ENCODE data around the gene ARL16.

- RRBS, 2 experiments: 62 to 72% methylated on average over 4 of the region's 33 CpGs
CAGE:
- cytosol, long polyA minus RNA: no peak
- cytosol, long polyA plus RNA: no peak
- long polyA plus RNA: no peak
- nucleus, long polyA minus RNA: no peak
- nucleus, long polyA plus RNA: no peak
These were observed 16.3 kb upstream of the PVALEF start for GRCh38 chr17:81148656-81149675.

- RRBS, 2 experiments: 95 to 98% methylated on average over 4 of the region's 33 CpGs
CAGE:
- cytosol, long polyA minus RNA: no peak
- cytosol, long polyA plus RNA: no peak
- long polyA plus RNA: no peak
- nucleus, long polyA minus RNA: no peak
- nucleus, long polyA plus RNA: no peak
These were observed 26.4 kb upstream of the AATK start for GRCh38 chr17:81192243-81192942.

DNA sequence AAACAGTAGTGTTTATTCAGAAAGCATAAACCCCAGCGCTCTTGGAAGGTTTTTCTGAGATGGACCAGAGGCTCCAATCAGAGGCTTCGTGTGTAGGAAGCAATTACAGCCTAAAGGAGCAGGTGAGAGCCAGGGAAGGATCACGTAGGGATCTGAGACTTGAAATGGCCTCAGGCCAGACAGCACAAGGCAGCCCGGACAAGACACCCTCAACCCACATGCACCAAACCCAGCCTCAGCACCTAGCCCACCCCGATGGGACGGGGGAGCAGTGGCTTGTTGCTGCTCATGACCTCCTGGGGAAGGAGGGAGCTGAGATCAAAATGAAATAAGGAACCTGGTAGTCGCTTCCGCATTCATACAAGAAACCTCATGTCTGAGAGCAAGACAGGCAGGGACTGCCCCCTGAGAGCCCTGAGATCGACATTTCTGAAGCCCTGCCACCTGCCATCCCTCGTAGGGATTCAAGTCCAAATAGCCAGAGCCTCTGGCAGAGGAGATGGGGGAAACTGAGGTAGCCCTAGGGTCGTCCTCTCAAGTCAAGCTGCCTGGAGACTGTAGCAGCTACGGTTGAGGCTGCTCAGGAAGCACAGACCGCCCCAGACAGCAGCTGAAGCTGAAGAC, 5.6 kb upstream of the CEP131 start:
- RRBS, 2 experiments: no CpG with 5 or more reads among the region's 13 CpGs
CAGE:
- cytosol, long polyA minus RNA: no peak
- cytosol, long polyA plus RNA: no peak
- long polyA plus RNA: no peak
- nucleus, long polyA minus RNA: no peak
- nucleus, long polyA plus RNA: no peak

DNA sequence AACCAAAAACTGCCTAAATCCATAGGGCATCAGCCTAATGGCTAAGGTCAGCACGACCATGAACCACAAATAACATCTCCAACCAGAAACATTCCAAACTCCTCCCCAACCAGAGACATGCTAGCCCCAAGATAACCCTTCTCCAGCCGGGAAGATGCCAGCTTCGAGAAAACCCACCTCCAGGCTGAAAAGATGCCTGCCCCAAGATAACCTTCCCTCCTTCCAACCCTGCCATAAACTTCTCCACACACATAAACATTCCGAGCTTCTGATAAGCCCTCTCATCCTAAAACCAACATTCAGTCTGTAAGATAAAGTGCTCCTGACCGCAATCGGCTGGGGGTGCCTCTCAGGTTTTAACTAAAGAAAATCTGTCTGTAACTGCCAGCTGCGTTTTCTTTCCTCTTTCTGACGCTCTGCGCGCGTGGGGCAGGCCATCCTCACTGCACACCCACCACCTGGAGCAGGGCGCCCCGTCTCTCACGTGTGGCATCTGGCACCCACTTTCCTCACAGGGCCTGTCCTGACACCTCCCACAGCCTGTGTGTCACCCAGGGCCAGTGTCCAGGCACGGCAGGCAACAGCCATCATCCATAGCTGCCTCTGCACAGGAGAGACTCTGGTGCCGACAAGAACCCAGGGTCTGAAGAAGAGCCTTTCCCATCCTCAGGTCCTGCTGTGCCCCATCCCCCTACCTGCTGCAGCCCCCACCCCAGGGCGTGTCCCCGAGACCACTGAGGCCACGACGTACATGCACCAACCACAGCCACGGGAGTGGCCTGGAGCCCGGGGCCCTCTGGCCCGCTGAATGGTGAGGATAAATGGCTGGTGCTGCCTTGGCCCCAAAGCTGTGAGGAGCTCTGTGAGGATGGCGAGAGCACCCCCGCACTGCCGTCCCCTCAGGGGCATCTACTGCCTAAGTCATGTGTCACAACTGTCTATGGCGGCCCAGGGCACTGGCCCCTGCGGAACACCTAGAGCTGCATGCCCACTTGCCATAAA, 3.7 kb downstream of the TEPSIN start:
- RRBS, 2 experiments: no CpG with 5 or more reads among the region's 28 CpGs
CAGE:
- cytosol, long polyA minus RNA: no peak
- cytosol, long polyA plus RNA: no peak
- long polyA plus RNA: no peak
- nucleus, long polyA minus RNA: no peak
- nucleus, long polyA plus RNA: no peak

GRCh38 chr17:81249199-81249706, 10.1 kb downstream of the NDUFAF8 start:
- RRBS, 2 experiments: no CpG with 5 or more reads among the region's 5 CpGs
CAGE:
- cytosol, long polyA minus RNA: no peak
- cytosol, long polyA plus RNA: no peak
- long polyA plus RNA: no peak
- nucleus, long polyA minus RNA: no peak
- nucleus, long polyA plus RNA: no peak

- RRBS, 2 experiments: no CpG with 5 or more reads among the region's 26 CpGs
CAGE:
- cytosol, long polyA minus RNA: no peak
- cytosol, long polyA plus RNA: no peak
- long polyA plus RNA: no peak
- nucleus, long polyA minus RNA: no peak
- nucleus, long polyA plus RNA: no peak
These were observed 42.3 kb upstream of the SLC38A10 start for GRCh38 chr17:81337075-81338108.

- RRBS, 2 experiments: under 1 to 1% methylated on average over 15 to 16 of the region's 29 CpGs
CAGE:
- cytosol, long polyA minus RNA: no peak
- cytosol, long polyA plus RNA: no peak
- long polyA plus RNA: no peak
- nucleus, long polyA minus RNA: no peak
- nucleus, long polyA plus RNA: no peak
These were observed 49.0 kb upstream of the BAHCC1 start for GRCh38 chr17:81346304-81346566.

- RRBS, 2 experiments: 2% methylated on average over 67 to 70 of the region's 104 CpGs
CAGE:
- cytosol, long polyA minus RNA: no peak
- cytosol, long polyA plus RNA: no peak
- long polyA plus RNA: no peak
- nucleus, long polyA minus RNA: no peak
- nucleus, long polyA plus RNA: no peak
These were observed 8.2 kb upstream of the BAHCC1 start for GRCh38 chr17:81386850-81387731.

GRCh38 chr17:81391779-81392524, 3.3 kb upstream of the BAHCC1 start:
- RRBS, 2 experiments: no CpG with 5 or more reads among the region's 25 CpGs
CAGE:
- cytosol, long polyA minus RNA: no peak
- cytosol, long polyA plus RNA: no peak
- long polyA plus RNA: no peak
- nucleus, long polyA minus RNA: no peak
- nucleus, long polyA plus RNA: no peak

DNA sequence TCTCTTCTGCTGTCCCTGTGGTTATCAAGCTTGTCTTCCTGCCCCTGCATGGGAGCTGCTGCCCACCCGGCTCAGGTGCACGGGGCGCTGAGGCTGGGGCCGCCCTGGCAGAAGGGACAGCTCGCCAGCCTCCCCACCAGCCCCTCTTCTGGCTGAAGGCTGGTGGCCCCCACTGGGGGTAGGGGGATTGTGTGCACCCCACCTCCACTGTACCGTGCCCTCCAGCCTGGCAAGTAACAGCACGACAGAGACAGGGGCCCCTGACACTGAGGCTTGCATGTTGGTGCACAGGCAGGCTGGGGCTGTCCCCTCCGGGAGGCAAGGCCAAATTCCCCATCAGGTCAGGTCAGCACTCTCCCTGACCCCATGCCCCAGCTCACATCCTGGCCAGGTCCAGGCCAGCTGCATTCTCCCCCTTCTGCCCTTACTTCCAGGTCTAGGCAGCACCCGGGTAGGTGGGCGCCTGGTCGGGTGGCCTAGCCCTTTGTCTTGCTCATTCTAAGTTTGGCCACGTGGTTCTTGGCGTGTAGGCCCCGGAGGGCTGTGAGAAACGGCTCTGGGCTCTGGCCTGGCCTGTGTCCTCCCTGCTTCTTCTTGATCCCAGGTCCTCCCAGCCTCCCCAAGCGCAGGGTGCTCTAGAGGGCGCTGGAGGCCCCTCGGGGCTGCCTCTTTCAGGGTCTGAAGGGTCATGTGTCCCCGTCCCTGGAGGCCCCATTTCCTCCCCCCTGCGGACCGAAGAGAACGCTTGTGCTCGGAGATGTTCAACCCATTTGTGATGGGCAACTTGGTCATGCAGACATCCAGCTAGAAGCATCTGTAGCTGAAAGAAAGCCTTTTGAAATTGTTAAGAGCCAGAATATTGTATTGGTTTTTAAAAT, 6.5 kb downstream of the BAHCC1 start:
- RRBS, 2 experiments: 12 to 16% methylated on average over 6 of the region's 23 CpGs
CAGE:
- cytosol, long polyA minus RNA: no peak
- cytosol, long polyA plus RNA: no peak
- long polyA plus RNA: no peak
- nucleus, long polyA minus RNA: no peak
- nucleus, long polyA plus RNA: no peak

- RRBS, 2 experiments: 87 to 90% methylated on average over 11 of the region's 40 CpGs
CAGE:
- cytosol, long polyA minus RNA: no peak
- cytosol, long polyA plus RNA: no peak
- long polyA plus RNA: no peak
- nucleus, long polyA minus RNA: no peak
- nucleus, long polyA plus RNA: no peak
These were observed 8.5 kb downstream of the BAHCC1 start for GRCh38 chr17:81403460-81404484.

DNA sequence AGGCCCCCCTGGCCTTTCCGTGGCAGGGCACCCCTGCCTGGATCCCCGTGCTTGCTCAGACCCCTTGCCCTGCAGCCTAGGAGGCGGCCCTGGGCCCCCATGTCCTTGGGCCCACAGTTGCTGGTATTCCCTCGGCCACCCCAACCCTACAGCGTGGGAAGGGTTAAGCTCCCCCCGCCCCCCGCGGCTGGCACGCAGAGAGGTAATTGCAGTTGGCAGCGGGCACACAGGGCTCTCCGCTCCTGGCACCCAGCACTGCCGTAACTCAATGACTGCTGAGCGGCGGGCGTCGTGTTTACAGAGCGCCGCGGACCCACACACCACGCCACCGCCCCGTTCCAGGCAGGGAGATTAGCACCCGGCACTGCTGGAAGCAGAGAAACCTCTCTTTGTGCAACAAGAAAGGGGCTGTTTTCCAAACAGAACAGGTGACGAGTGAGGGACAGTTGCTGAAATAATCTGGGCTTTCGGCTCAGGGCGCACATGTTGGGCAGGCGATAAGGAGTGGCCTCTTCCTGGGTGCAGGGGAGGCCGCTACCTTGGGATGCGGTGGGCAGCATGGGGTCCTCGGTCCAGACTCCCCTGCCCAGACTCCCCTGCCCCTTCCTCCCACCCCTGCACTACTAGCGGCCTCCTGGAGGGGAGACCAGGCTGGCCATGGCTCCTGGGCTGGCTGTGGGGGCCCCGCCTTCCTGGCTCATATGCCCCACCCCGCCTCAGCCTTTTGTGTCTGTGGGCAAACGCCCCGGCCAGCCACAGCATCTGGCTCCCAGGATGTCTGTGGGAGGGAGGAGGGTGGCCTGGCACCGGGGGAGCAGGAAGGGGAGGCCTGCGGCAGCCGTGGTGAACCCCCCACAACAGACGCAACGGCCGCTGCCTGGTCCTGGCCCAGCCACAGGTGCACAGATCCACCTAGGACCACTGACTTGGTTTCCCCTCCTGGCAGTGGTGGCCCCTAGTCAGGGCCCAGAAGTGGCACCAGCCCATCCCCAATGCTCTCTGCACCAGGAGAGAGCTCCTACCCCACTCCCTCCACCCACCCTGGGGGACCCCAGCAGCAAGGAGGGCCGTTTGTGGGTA, 32.6 kb downstream of the BAHCC1 start:
- RRBS, 2 experiments: no CpG with 5 or more reads among the region's 42 CpGs
CAGE:
- cytosol, long polyA minus RNA: no peak
- cytosol, long polyA plus RNA: no peak
- long polyA plus RNA: no peak
- nucleus, long polyA minus RNA: no peak
- nucleus, long polyA plus RNA: no peak

- RRBS, 2 experiments: 76 to 78% methylated on average over 11 to 13 of the region's 32 CpGs
CAGE:
- cytosol, long polyA minus RNA: no peak
- cytosol, long polyA plus RNA: no peak
- long polyA plus RNA: no peak
- nucleus, long polyA minus RNA: no peak
- nucleus, long polyA plus RNA: no peak
These were observed 57.8 kb downstream of the BAHCC1 start for GRCh38 chr17:81452967-81453604.

GRCh38 chr17:81551339-81551904, 731 bp downstream of the FAAP100 start:
- RRBS, 2 experiments: 3% methylated on average over 6 to 9 of the region's 27 CpGs
CAGE:
- cytosol, long polyA minus RNA: no peak
- cytosol, long polyA plus RNA: no peak
- long polyA plus RNA: no peak
- nucleus, long polyA minus RNA: no peak
- nucleus, long polyA plus RNA: no peak

- RRBS, 2 experiments: no CpG with 5 or more reads among the region's 10 CpGs
CAGE:
- cytosol, long polyA minus RNA: no peak
- cytosol, long polyA plus RNA: no peak
- long polyA plus RNA: no peak
- nucleus, long polyA minus RNA: no peak
- nucleus, long polyA plus RNA: no peak
These were observed 4.4 kb upstream of the FAAP100 start for GRCh38 chr17:81556609-81556934.

DNA sequence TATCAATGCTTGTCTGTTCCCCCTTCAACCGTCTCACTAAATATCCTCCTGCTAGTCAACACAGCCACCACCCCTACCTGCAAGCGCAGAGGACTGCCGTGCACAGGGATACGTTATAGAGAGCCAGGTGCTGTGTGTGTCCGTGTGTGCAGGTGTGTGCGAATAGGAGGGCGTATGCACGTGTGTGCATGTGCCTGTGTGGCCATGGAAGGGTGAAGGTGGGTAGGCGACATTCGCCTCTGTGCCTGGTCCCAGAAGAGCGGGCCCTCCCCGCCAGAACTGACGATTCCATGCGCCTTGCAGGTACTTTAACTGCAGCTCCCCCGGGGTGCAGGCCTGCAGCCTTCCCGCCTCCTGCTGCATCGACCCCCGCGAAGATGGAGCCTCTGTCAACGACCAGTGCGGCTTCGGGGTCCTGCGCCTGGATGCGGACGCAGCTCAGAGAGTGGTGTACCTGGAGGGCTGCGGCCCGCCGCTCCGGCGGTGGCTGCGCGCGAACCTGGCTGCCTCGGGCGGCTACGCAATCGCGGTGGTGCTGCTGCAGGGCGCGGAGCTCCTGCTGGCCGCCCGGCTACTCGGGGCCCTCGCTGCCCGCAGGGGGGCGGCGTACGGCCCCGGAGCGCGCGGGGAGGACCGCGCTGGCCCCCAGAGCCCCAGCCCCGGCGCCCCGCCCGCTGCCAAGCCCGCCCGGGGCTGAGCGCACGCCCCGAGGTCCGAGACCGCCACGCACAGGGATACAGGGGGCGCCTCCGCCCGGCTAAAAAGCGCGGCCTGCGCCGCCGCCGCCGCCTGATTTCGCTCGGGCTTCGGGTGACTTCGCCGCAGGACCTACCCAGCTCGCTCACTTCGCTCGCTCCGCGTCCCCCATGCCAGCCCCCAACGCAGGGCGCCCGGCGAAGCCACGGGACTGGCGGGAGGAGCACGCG, 8.5 kb downstream of the PDE6G start:
- RRBS, 2 experiments: 90 to 92% methylated on average over 39 of the region's 94 CpGs
CAGE:
- cytosol, long polyA minus RNA: no peak
- cytosol, long polyA plus RNA: no peak
- long polyA plus RNA: no peak
- nucleus, long polyA minus RNA: no peak
- nucleus, long polyA plus RNA: no peak

DNA sequence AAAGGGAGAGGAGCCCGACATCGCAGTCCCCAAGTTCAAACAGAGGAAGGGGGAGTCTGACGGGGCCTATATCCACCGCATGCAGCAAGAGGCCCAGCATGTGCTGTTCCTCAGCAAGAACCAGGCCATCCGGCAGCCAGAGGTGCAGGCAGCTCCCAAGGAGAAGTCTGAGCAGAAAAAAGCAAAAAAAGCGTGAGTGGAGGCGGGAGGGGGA, 3.6 kb downstream of the CCDC137 start:
- RRBS, 2 experiments: 91 to 100% methylated on average over 1 to 2 of the region's 7 CpGs
CAGE:
- cytosol, long polyA minus RNA: no peak
- cytosol, long polyA plus RNA: no peak
- long polyA plus RNA: no peak
- nucleus, long polyA minus RNA: no peak
- nucleus, long polyA plus RNA: no peak

GRCh38 chr17:81683026-81683894, at the start of gene ARL16:
ARL16 (minus strand) TSS chr17:81683797.
- RRBS, 2 experiments: 1 to 2% methylated on average over 28 of the region's 73 CpGs
CAGE:
- cytosol, long polyA minus RNA: no peak
- cytosol, long polyA plus RNA: start-site peak on the minus strand at chr17:81683732-81683775, 89 and 38 reads in 2 replicates
- long polyA plus RNA: no peak
- nucleus, long polyA minus RNA: no peak
- nucleus, long polyA plus RNA: no peak

GRCh38 chr17:81833530-81834014, 481 bp upstream of the MCRIP1 start:
- RRBS, 2 experiments: 3 to 8% methylated on average over 2 of the region's 30 CpGs
CAGE:
- cytosol, long polyA minus RNA: no peak
- cytosol, long polyA plus RNA: no peak
- long polyA plus RNA: no peak
- nucleus, long polyA minus RNA: no peak
- nucleus, long polyA plus RNA: no peak

GRCh38 chr17:81840719-81841265, 5.9 kb upstream of the PPP1R27 start:
- RRBS, 2 experiments: no CpG with 5 or more reads among the region's 11 CpGs
CAGE:
- cytosol, long polyA minus RNA: no peak
- cytosol, long polyA plus RNA: no peak
- long polyA plus RNA: no peak
- nucleus, long polyA minus RNA: no peak
- nucleus, long polyA plus RNA: no peak

All from HepG2 (cell line).